Body of pancreas (tissue), 2 donors: ENCODE results near the genes ABCB4, ADAM22, ZNF804B, GTPBP10 and FZD1.

GRCh38 chr7:87199895-87200551, 19.5 kb downstream of the TMEM243 start:
- PRO-cap: no peak
- RAMPAGE, long total RNA, 2 experiments: no peak in any of the 2 experiments

- PRO-cap: unidirectional peak, plus-strand start at chr7:87217350
- RAMPAGE, long total RNA, 2 experiments: no peak in any of the 2 experiments
Observed at GRCh38 chr7:87216485-87217661, 2.7 kb downstream of the TMEM243 start.

GRCh38 chr7:87344528-87344766, 1.0 kb upstream of the CROT start:
- PRO-cap: no peak
- RAMPAGE, long total RNA, 2 experiments: no peak in any of the 2 experiments

- PRO-cap: no peak
- RAMPAGE, long total RNA, 2 experiments: no peak in any of the 2 experiments
Observed at GRCh38 chr7:87391165-87391832, 45.8 kb downstream of the CROT start.

DNA sequence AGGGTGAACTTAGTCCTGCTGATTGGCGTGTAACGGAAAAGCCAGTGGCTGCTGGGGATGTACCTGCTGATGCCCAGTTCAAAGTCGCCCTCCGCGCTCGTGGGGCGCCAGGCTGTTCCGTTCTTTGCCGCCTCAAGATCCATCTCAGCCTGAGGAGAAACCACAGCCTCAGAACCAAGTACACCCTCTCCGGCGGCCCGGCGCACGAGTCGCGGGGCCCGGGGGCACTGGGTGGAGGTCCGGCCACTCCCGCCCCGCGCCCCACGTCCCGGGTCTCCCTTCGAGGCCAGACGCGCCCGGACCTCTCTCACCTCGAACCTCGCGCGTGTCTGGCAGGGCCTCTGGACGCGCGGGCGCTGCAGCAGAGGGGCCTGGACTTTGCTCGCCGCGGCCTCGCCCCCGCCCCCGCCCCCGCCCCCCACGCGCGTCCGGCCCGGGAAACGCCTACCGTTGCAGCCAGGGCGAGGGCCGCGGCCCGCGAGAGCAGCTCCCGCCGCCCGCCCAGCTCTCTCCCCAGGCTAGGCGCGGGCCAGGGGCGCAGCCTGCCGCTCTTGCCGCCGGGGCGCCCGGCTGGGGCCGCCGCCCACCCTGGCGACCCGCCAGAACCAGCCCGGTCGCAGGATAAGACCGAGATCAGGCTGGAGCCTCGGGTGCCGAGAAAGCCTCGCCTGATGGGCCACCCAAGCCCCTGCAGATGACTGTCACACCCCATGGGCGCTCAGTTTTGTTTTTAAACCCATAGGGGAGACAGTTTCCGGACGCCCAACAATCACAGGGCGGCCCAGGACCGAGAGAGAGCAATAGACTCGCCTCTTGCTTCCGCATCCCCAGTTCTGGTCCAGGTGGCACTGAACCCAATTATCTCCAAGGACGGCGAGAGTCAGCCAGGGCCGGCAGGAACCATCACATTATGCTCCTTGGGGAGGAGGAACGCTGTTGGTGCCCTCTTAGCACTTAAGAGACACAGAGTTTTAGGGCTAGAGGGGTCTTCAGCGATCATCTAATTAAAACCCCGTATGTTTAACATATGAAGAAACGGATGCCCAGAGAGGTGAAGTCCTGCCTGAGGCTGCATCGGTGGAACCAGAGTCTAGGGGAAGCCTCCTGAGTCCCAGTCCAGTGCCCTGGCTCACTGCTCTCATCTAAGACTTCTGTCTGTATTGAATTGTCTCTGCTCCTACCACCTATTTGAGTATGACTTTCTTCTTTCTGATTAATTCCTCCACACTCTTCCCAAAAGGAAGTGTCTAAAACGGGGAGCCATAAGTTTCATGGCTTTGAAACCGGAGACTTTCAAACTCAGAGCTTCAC, at the start of gene ABCB4:
TSS of gene ABCB4 (minus strand) at position 358 of the 1,311 bp plus-strand sequence.
- PRO-cap: no peak
- RAMPAGE, long total RNA, 2 experiments: no peak in any of the 2 experiments

GRCh38 chr7:87627496-87628030, 635 bp upstream of the RUNDC3B start:
- PRO-cap: no peak
- RAMPAGE, long total RNA, 2 experiments: no peak in any of the 2 experiments

- PRO-cap: no peak
- RAMPAGE, long total RNA, 2 experiments: start-site peak on the plus strand in 1 of 2 experiments, at chr7:87709452-87709457 at its widest, 5 reads per replicate
Observed at GRCh38 chr7:87709142-87709526, 80.9 kb downstream of the RUNDC3B start.

DNA sequence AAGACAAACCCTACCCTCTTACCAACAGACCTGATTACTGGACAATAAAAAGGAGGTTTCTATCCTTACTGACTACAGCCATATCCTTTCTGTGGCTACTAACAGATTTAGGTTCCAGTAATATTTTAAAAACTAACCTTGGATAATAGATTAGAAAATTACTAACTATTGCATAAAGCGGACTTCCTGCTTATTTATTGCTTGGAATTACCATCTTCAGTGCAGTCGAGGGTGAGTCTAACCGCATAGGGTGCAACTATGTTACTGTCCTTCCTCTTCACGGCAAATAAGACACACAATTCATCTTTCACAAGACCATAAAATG, 2.2 kb downstream of the SLC25A40 start:
- PRO-cap: no peak
- RAMPAGE, long total RNA, 2 experiments: no peak in any of the 2 experiments

GRCh38 chr7:87933902-87934629, at the start of gene ADAM22:
ADAM22 (plus strand) TSS chr7:87934251.
- PRO-cap: bidirectional peak, plus-strand start at chr7:87934304, minus-strand start at chr7:87934155
- RAMPAGE, long total RNA, 2 experiments: no peak in any of the 2 experiments

DNA sequence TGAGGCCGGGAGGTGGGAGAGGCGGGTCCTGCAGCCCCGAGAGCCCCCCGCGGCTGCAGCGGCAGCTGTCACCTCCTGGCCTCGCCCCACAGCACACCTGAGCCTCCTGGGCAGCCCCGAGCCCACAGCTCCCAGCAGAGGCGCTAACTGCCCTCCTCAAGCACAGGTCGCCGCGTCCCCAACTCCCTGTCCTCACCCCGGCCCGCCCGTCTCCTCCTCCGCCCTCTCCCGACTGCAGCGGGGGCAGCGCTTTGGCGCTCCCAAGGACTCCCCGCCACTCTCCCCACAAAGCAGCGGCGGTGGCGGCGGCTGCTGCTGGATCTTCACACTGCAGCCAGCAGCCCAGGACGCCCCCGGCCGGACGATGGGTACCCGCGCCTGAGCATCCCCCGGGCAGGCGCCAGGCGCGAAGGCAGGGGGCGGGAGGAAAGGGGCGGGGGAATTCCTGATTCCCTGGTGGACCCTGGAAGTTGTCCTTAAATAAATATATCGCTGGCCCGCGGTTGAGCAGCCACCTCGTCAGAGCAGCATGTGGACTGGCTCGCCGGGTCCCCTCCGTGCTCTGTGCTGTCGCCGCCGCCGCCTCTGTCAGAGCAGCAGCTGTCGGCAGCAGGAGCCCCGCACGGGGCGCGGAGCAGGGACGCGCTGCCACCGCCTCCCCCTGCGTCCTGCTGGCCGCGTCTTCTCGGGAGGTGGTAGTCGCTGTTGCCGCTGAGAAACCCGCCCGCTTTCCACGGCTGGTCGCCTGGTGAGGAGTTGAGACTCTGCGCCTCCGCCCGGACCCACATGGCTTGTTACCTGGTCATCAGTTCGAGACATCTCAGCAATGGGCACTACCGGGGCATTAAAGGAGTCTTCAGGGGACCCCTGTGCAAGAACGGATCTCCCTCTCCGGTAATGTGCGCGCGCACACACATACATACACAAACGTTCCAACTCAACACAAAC, at the start of gene ZNF804B:
TSS of gene ZNF804B (plus strand) at position 510 of the 948 bp plus-strand sequence.
- PRO-cap: no peak
- RAMPAGE, long total RNA, 2 experiments: start-site peak on the plus strand in 1 of 2 experiments, centred at positions 510 to 707 of the sequence, 23 to 37 reads per replicate

- PRO-cap: no peak
- RAMPAGE, long total RNA, 2 experiments: no peak in any of the 2 experiments
Observed at GRCh38 chr7:90231298-90231692, 13.7 kb upstream of the CFAP69 start.

GRCh38 chr7:90266416-90267308, 21.7 kb downstream of the CFAP69 start:
- PRO-cap: no peak
- RAMPAGE, long total RNA, 2 experiments: no peak in any of the 2 experiments

DNA sequence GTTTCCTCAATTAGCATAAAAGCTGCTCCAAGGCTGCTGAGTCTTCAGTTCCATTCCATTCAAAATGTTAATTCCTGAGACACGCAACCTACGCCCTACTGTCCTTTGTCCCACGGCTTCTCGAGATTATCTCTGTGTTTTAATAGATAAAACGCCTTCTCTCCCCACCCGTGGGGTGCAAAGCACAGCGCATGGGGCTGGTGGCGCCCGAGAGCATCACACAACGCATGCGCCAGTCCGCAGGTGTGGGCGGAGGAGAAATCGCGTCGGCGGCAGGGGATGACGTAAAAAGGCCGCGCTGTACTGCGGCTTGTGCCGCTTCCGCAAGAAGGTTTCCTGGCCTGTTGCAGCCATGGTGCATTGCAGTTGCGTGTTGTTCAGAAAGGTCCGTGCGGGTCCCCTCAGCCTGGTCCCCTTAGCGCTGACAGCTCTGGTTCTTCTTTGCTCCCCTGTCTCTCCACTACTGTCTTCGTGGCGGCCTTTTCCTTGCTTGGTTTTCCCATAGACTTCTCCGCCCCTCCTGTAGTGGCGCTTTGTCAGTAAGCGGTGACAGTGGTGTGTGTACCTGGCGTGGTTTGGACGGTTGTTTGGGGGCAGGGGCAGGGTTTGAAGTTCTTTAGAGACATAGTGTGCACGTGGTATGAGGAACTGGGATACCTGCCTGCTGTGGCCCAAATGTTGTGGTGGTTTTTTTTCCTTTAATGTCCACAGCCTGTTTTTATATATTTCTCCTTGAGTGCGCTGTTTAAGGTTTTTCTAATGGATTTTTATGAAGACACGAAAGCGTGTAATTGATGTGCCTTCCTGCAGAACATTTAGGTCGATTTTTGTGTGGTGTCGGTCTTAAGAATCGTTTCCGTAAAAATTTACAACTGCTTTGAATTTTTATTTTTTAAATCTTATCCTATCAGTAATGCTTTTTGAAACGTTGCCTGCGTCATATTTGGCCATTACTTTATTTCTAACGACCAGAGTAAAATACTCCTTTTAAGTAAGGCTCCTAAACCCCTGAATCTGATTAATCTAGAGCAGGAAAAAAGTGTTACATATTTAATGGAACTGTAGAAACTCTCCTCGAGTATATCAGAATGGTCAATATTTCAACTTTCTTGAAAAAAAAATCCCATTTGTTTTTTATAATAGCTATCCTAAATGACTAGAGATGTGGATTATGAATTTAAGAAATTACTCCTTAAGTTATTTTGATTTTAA, at the start of gene GTPBP10:
TSS of gene GTPBP10 (plus strand) at position 327 of the 1,212 bp plus-strand sequence.
- PRO-cap: bidirectional peak, plus-strand start at position 326 of the sequence, minus-strand start at position 122 of the sequence; unidirectional peak, minus-strand start at position 589 of the sequence
- RAMPAGE, long total RNA, 2 experiments: start-site peak on the plus strand in 2 of 2 experiments, centred at positions 316 to 324 of the sequence, 124 to 163 reads per replicate

- PRO-cap: no peak
- RAMPAGE, long total RNA, 2 experiments: no peak in any of the 2 experiments
Observed at GRCh38 chr7:90725986-90726929, 130.1 kb downstream of the CDK14 start.

- PRO-cap: no peak
- RAMPAGE, long total RNA, 2 experiments: no peak in any of the 2 experiments
Observed at GRCh38 chr7:91128587-91128906, 135.7 kb upstream of the FZD1 start.

DNA sequence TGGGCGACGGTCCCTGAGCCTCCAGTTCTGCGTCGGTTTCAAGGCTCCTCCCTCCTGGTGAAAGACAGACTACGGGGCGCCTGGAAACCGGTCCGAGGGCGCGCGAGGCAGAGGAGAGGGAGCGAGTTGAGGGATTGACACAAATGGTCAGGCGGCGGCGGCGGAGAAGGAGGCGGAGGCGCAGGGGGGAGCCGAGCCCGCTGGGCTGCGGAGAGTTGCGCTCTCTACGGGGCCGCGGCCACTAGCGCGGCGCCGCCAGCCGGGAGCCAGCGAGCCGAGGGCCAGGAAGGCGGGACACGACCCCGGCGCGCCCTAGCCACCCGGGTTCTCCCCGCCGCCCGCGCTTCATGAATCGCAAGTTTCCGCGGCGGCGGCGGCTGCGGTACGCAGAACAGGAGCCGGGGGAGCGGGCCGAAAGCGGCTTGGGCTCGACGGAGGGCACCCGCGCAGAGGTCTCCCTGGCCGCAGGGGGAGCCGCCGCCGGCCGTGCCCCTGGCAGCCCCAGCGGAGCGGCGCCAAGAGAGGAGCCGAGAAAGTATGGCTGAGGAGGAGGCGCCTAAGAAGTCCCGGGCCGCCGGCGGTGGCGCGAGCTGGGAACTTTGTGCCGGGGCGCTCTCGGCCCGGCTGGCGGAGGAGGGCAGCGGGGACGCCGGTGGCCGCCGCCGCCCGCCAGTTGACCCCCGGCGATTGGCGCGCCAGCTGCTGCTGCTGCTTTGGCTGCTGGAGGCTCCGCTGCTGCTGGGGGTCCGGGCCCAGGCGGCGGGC, at the start of gene FZD1:
TSS of gene FZD1 (plus strand) at position 90 of the 765 bp plus-strand sequence.
- PRO-cap: bidirectional peak, plus-strand start at position 142 of the sequence, minus-strand start outside the sequence; bidirectional peak, plus-strand start at position 389 of the sequence, minus-strand start at position 346 of the sequence
- RAMPAGE, long total RNA, 2 experiments: no peak in any of the 2 experiments

DNA sequence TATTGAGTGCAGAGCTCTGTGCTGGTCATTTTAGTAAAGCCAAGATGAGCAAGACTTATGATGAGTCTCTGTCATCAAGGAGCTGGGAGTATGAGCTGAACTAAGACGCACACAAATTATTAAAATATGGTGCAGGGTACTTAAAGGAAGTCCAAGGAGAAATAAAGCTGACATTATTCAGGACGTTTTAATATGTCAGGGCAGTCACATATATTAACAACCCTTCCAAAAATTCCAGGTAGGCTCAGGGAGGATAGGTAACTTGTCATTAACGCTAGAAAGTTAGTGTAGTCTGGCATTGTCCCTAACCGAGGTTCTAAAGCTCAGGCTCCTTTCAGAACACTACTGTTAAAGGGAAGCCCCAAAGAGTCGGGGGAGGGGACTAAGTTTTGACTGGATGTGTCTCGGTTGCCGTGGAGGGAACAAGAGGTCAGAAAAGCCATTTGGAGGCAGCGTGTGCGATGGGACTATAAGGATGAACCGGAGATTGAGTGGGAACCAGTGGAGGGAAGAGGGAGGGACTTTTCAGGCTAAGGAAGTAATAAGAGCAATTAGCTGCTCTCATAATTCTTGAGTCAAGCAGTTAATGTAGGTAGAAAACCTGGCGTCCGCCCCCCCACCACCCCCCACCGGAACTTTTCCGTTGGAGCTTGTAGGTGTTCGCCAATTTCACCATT, 656 bp upstream of the AKAP9 start:
- PRO-cap: no peak
- RAMPAGE, long total RNA, 2 experiments: no peak in any of the 2 experiments

- PRO-cap: no peak
- RAMPAGE, long total RNA, 2 experiments: start-site peak on the plus strand in 1 of 2 experiments, at chr7:92006534-92006574 at its widest, 8 reads per replicate
Observed at GRCh38 chr7:92006388-92007116, 65.9 kb downstream of the AKAP9 start.

DNA sequence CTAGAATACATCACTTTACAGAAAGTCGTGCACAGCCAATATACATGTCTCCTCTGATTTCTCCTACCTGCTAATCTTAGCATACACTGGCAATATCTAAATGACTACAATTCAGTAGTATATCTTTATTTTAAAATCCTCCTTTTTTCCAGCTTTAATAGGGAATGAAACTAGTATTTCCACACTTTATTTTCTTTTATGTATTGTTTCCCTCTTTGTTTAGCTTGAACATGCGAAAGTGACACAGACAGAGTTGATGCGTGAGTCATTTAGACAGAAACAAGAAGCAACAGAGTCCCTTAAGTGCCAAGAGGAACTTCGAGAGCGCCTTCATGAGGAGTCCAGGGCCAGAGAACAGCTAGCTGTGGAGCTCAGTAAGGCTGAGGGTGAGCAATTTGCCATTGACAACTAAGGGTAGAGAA, 73.2 kb downstream of the CYP51A1 start:
- PRO-cap: no peak
- RAMPAGE, long total RNA, 2 experiments: no peak in any of the 2 experiments

GRCh38 chr7:92133477-92134297, 590 bp downstream of the CYP51A1 start:
- PRO-cap: unidirectional peak, plus-strand start at chr7:92133874; unidirectional peak, plus-strand start at chr7:92133949; bidirectional peak, plus-strand start at chr7:92134077, minus-strand start at chr7:92133998
- RAMPAGE, long total RNA, 2 experiments: no peak in any of the 2 experiments